AG09319 (cell line): ENCODE results near the gene DAPP1.

GRCh38 chr4:93827570-93827943 lies 996 bp upstream of the ATOH1 start:
- RRBS = no CpG with 5 or more reads among the region's 11 CpGs

DNA sequence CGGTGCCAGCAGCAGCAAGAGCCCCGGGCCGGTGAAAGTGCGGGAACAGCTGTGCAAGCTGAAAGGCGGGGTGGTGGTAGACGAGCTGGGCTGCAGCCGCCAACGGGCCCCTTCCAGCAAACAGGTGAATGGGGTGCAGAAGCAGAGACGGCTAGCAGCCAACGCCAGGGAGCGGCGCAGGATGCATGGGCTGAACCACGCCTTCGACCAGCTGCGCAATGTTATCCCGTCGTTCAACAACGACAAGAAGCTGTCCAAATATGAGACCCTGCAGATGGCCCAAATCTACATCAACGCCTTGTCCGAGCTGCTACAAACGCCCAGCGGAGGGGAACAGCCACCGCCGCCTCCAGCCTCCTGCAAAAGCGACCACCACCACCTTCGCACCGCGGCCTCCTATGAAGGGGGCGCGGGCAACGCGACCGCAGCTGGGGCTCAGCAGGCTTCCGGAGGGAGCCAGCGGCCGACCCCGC lies 742 bp downstream of the ATOH1 start:
- RRBS = 4% methylated on average over 2 of the region's 37 CpGs

DNA sequence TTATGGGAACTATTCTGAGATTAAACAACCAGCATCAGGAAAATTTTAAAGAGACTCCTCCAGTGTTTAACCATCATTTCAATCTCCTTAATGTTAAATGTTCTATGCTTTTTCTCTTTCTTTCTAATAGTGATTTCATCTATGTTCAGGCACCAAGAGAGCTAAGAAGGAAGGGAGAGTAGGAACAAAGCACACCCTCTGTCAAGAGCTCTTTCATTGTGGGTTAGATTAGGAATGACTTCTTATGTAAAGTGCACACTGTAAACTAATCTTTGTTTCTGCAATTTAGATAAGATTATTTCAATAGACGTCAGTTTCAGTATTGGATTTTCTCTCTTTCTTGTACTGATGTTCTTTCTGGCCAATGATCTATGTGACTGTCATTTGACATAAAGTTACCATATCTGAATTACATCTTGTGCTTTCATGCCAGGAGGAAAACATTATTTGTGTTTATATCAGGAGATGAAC lies 48.1 kb downstream of the ATOH1 start:
- RRBS = no CpG with 5 or more reads among the region's 1 CpG

DNA sequence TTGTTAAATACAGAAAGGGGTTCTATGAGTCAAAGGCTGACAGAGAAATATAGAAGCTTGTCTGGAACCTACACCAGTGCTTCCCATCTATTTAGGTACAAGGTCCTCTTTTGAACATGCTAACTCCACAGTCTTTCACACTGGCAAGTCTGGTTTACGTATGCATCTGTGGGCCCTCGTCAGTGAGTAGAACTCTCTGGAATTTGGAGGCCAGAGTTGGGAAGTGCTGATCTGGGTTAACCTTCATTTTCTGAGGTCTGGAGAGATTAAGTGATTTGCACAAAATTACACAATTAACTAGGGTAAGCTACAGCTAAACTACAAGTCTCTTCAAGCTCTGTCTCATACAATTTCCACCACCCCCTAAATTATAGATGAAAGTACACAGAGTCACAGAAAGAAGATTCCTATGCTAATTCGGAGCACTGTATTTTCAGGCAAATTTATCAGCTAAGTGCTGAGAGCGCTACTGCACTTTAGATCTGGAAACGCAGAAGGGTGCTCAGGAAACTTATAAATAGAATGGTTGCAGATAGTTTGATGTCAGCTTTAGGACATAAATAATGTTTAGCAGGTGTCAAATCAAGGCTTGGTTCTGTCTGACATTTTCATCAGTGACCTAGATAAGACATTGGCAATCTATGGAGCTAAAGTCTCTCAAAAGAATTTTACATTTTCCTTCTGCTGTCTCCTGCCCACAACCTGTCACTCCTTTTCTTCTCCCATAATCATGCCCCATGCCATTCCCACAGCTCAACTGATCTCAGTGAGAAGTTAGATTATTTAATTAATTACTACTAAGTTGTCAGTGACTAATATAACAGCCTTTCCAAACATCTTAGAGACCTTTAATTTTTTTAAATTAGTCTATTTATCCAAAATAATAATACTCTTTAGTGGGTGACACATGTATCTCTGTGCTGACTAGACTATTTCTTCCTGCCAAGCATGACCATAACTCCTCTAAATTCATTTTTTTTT lies 42.9 kb upstream of the PDLIM5 start:
- RRBS = no CpG with 5 or more reads among the region's 5 CpGs

DNA sequence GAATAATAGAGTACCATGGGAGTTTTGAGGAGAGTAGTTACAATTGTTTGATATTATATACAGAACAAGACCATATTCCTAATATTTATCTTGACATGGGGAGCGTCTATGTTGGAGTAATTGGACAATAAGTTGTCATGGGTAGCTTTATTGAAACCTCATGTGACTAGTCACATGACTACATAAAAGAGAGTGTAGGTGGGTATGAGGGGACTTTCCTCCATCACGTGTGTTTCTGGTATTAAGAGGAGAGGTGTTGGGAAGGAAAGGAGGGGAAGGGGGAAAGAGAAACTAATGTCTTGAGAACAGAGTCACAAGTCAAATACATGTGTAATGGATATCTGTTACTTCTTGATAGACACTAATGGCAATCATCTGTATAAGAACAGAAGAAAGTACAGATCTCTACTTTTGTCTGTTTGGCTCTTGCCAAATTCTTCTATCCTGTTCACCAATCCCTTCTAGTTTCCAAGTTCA lies 33.1 kb downstream of the PDLIM5 start:
- RRBS = no CpG with 5 or more reads among the region's 2 CpGs

GRCh38 chr4:94488416-94489291 lies 36.9 kb downstream of the PDLIM5 start:
- RRBS = no CpG with 5 or more reads among the region's 8 CpGs

- RRBS = no CpG with 5 or more reads among the region's 3 CpGs
Observed at GRCh38 chr4:94669321-94669544, 88.5 kb upstream of the BMPR1B start.

GRCh38 chr4:94670778-94671368 lies 86.9 kb upstream of the BMPR1B start:
- RRBS = no CpG with 5 or more reads among the region's 6 CpGs

GRCh38 chr4:95537172-95537449 lies 11.7 kb downstream of the UNC5C start:
- RRBS = no CpG with 5 or more reads among the region's 5 CpGs

DNA sequence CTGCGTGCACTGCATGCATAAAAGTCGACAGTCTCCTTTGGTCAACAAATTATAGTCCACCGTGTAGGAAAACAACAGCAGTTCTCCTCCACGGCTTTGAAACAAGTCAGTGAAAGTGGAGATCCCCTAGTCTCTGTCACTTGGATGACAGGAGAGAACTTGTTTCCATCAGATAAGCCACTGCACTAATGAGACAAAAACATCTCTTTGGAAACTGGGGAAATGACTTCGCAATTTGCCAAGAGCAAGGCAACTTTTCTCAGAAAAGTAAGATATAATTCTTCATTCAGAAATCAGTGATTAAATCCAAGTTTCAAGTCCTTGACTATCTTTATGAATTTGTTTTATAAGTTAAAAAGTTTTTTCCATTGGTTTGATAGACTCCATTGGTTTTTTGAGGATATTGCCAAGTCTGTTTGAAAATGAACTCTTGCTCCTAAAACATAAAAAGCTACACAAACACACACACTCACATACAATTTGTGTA lies 9.5 kb downstream of the UNC5C start:
- RRBS = no CpG with 5 or more reads among the region's 5 CpGs

DNA sequence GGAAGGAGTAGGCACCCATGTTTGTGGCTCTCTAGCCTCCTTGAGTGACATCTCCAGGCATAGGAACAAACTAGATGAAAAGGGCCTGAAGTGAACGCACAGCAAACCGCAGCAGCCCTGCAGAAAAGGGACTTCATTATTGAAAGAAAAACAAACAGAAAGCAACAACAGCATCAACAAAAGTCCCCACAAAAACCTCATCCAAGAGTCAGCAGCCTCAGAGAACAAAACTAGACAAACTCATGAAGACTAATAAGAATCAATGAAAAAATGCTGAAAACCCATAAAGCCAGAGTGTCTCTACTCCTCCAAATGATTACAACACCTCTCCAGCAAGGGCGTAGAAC lies 805.7 kb downstream of the STPG2 start:
- RRBS = no CpG with 5 or more reads among the region's 3 CpGs

GRCh38 chr4:98259464-98259798 lies 1.8 kb upstream of the RAP1GDS1 start:
- RRBS = no CpG with 5 or more reads among the region's 5 CpGs

- RRBS = 2% methylated on average over 14 of the region's 63 CpGs
Observed at GRCh38 chr4:98260000-98261071, 848 bp upstream of the RAP1GDS1 start.

GRCh38 chr4:98398518-98399225 lies 137.5 kb downstream of the RAP1GDS1 start:
- RRBS = no CpG with 5 or more reads among the region's 3 CpGs

DNA sequence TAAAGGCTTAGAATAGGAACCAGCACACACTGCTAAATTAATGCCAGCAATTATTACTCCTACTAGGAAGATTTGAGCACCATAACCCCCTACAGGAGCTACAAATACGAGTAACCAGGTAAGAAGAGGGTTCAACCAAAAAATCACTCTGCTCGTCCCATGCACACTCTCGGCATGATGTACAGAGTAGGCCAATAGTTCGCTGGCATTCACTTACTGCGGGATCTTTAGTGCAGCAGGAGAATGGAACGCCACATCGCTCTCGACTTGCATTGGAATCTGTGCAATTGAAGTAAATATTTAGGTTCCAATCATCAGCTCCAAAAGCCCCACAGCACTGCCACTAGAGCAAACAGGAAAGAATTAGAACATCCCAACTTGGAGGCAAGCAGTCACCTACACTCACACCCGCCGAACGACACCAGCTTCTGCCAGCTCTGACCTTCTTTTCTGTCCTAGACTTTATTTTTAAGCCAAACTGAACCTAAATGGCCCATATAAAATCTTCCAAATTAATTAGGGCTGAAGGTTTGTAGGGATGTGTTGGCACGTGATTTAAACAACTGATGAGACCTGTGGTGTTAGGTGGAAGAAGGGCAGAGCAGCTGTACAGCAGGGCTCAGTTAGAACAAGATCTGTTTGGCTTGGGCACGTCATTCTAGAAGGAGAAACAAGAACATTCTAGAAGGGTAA lies 179.8 kb downstream of the TSPAN5 start:
- RRBS = no CpG with 5 or more reads among the region's 13 CpGs

DNA sequence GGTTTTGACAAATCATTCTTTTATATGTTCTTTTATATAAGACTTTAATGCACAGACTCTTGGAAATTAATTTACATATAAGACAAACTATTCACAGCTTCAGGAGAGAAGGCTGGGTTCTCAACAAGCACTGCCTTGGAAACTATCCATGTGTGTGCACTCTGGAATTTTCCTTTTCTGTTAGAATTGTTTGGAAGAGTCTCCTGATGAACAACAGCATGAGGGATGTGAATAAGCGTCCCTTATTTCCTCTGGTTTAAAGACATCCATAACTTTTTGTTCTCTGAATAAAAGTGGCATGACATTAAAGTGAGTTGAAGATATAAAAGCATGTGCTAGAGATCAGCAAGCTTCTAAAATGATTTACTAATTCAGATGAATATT lies 135.4 kb downstream of the TSPAN5 start:
- RRBS = no CpG with 5 or more reads among the region's 1 CpG

- RRBS = no CpG with 5 or more reads among the region's 15 CpGs
Observed at GRCh38 chr4:98570833-98571404, 87.5 kb downstream of the TSPAN5 start.

DNA sequence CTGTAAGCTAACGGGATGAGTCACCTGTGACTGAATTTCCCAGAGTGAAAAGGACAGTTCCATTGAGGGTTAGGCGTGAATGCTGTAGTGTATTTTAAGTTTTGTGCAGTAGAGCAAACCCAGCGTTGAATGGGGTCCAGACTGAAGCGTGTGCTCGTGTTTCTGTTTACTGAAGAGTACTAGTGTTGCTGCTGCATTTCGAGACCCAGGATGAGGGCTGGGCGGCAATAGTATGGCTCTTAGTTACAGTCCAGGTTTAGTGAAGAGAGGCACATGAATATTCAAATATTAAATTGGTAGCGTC lies 985 bp downstream of the METAP1 start:
- RRBS = no CpG with 5 or more reads among the region's 8 CpGs

DNA sequence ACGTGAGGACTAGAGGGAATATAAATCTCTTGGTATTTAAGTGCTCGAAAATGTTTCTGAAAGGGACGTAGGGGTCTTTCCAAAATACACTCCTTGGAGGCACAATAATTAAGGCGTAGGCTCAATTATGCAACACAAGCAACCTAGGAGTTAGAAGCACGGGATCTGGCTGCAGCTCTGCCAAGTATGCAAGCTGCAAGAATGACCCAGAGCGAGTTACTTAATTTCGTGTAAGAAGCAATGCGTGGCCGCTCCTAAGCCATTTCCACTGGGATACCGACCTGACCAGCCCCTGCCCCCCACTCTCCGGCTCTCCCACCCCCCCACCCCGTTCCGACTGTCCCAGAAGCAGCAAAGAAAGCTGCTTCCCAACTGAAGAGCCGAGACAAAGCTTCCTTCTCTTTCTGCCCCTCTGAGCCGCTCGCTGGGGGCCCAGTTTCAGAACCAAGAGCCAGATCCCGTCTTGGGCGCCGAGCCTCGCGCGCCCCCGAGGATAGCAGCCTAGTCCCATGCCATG lies 403 bp downstream of the ADH5 start:
- RRBS = no CpG with 5 or more reads among the region's 23 CpGs

DNA sequence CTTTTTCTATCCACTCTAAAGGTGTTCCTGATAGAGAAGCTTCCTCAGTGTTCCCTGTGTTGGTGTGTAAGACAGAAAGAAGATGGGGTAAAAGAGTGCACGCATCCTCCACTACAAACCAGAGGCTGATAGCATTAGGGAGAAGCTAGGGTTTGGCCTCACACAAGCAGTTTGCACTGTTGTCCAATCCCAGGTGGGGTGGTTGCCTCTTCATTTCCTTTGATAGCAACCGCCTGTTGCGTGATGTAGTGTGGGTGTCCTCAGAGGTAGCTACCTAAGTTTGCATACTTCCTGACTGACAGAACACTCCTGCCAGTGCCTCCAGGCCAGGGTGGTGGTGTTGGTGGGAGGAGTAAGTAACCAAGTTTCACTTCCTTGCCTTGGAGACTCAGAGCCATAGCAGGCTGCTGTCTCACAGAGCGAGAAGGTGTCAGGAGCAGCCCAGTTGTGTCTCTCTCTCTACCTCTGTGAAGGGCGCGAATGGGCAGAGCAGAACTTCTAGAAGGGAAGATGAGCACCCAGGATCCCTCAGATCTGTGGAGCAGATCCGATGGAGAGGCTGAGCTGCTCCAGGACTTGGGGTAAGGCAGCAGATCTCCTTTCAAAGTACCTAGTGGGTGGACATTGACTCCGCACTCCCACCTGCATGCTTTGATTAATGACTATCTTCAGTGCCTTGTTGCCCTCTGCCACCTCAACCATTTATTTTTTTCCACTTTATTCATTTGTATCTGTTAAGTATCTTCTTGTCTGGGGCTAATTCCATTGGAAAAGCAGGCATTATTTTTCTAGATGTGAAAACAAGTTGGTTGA lies at the start of gene DAPP1:
Gene DAPP1, plus strand, starts transcription at position 394 of the 813 bp plus-strand sequence.
- RRBS = no CpG with 5 or more reads among the region's 8 CpGs